Paraaortic lymph node (tissue), 1 donor: Measurements from ENCODE around the genes CHCHD5, CKAP2L and DPP10.

GRCh38 chr2:111414030-111414235, 293.2 kb downstream of the BCL2L11 start:
- PRO-cap = no peak

DNA sequence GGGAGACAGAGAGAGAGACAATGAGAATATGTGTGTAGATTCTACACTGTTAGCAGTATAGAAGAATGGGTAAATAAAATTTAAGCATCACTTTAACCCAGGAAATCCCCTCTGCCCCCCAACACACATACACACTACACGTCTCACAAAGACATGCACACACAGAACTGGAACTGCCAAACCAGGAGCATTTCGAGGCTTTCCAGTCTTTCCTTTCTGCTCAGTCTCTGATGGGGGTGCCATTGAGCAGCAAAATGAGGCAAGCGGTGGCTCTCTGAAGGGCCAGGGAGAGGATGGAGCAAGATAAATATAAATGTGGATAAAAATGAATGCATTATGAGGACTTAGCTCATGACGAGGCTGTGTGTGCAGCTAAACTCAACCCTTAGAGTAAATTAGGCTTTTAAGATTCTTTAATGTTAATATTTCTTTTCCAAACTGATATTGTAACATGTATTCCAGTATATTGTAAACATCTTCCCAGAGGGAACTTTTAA, 2.6 kb downstream of the MERTK start:
- PRO-cap = no peak

- PRO-cap = no peak
These were observed 48.9 kb downstream of the ZC3H6 start for GRCh38 chr2:112324008-112324899.

DNA sequence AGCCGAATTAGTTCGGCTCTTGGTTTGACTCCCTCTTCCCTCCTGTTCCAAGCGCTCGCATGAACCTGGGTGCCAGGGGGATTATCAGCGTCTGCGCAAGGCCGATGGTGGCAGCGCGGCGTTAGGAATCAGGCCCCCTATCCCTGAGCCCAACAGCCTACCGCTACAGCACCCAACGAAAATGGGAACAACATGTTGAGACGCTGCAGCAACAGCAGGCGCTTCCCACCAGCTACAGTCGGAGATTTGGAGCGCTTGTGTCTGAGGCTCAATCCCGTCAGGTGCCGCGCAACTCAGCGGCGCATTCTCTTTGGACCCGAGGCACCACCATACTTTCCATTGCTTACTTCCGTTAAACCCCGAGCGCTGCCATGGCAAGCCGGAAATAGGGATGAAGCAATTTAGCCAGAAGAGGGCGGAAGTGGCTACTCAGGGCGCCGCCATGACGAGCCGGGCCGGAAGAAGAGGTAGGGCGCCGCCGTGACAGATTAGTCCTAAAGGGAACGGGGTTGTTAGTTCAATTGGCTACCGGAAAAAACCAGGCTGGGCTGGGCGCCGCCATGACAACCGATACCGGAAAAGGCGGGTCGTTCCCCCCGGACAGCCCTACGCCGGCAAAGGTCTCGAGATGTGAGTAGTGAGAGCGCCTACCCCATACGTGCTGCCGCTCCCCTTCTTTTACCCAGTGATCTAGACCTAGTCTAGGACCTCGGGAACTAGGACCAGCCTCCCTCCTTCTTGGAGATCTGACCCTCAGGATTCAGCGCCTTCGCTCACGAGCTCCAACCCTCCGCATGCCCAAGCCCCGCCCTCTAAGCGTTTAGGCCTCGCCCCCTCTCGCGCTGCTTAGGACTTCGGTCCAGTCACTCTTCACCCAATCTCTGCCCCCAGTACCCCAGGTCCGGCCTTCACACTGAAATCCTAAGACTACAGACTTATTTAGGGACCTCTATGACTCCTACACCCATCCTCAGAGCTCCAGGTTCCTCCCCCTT, at the start of gene CHCHD5:
Gene CHCHD5, plus strand, starts transcription at position 590 of the 995 bp plus-strand sequence.
- PRO-cap = bidirectional peak, plus-strand start at position 617 of the sequence, minus-strand start at position 490 of the sequence; bidirectional peak, plus-strand start at position 704 of the sequence, minus-strand start at position 687 of the sequence; unidirectional peak, minus-strand start at position 762 of the sequence

DNA sequence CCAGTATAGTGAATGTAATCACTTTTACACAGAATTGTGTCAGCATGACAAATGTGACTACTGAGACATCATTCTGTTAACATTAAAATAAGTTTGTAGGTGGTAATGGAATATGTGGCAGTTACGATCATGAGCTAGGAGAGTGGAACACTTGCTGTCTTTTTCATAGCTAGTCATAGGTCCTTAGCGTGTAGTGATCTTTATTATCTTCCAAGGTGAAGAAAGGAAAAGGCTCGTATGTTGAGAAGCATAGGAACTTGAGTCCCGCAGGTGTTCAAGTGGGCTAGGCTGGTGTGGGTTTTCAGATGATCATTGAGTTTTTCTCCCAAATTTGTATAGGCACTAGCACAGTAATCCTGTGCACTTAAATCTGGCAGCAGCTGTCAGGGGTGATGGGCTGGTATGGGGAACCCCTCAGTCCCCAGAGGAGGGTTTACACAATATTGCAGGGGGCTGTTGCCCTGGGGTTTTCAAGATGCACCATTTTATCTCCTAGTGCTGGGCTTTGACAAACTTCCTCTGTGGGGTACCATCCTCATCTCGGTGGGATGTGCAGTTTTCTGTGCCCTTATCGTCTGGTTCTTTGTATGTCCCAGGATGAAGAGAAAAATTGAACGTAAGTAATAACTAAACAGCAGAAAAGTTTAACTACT, 11.0 kb downstream of the SLC20A1 start:
- PRO-cap = no peak

DNA sequence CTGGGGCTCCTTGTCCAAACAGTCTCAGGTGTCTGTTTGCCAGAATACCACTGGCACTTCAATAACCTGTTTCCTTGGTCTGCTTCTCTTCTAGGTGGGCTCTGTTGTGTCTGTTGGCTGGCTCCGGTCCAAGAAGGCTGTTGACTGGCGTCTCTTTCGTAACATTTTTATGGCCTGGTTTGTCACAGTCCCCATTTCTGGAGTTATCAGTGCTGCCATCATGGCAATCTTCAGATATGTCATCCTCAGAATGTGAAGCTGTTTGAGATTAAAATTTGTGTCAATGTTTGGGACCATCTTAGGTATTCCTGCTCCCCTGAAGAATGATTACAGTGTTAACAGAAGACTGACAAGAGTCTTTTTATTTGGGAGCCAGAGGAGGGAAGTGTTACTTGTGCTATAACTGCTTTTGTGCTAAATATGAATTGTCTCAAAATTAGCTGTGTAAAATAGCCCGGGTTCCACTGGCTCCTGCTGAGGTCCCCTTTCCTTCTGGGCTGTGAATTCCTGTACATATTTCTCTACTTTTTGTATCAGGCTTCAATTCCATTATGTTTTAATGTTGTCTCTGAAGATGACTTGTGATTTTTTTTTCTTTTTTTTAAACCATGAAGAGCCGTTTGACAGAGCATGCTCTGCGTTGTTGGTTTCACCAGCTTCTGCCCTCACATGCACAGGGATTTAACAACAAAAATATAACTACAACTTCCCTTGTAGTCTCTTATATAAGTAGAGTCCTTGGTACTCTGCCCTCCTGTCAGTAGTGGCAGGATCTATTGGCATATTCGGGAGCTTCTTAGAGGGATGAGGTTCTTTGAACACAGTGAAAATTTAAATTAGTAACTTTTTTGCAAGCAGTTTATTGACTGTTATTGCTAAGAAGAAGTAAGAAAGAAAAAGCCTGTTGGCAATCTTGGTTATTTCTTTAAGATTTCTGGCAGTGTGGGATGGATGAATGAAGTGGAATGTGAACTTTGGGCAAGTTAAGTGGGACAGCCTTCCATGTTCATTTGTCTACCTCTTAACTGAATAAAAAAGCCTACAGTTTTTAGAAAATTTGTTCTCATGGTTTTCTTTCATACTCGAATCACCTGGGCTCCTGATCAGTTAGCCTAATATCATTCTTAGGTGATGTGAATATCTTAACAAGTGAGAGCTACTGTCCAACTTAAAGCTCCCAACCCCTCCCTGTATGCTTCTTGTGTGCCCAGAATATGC, 17.4 kb downstream of the SLC20A1 start:
- PRO-cap = no peak

DNA sequence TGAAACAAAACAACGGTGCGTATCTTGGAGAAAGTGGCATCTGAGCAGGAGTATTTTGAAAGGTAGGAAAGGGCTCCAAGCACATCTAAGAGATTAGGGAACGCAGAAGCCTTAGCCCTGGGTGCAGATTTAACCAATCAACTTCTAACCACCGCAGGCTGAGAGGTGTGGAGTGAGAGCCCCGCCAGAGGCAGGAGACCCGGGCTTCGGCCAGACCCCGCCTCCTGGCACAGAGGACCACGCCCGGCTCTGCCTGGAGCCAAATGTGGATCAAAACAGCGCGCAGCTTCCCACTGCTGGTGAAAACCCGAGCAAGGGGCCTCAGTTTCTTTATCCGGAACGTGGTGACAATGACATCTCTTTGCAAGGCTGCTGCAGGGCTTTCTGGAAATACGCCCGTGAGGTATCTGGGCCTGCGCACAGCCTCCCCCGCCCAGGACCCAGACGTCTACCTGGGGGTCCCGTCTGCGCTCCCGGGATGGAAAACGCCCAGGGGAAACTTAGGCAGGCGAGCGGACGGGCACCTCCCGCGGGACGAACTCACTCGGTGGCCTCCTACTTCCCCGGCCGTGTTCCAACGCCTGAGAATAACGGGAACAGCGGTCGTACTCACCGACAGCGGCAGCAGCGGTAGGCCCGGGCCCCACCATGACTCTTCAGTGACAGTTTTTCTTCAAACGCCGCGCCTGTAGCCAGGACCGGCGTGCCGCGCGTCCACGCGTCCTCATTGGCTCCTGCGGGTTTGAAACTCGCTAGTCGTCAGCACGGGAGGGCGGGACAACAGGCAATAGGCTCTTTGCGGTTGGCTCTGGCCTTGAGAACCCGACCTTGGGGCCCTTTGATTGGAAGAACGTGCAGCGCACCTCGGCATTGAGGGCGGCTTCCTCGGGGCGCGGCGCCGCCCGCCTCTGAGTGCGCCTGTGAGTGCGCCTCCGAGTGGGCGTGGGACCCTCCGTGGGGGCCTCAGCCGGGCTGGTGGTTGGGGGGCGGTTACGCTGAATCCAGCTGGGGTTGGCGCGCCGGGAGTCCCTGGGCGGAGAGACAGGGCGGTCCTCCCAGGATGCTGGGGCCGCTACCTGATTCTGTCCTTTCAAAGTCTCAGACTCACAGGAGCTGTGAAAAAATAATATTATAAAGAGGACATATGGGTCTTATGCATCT, at the start of gene CKAP2L:
Gene CKAP2L, minus strand, starts transcription at position 661 of the 1,161 bp plus-strand sequence.
- PRO-cap = bidirectional peak, plus-strand start at position 870 of the sequence, minus-strand start at position 658 of the sequence

- PRO-cap = no peak
These were observed 9.8 kb upstream of the IL1A start for GRCh38 chr2:112794015-112794516.

- PRO-cap = no peak
These were observed 24.7 kb downstream of the IL1B start for GRCh38 chr2:112811745-112812468.

- PRO-cap = unidirectional peak, minus-strand start at chr2:112921025
These were observed 9.8 kb downstream of the IL37 start for GRCh38 chr2:112920759-112921230.

GRCh38 chr2:113010237-113010600, 5.0 kb downstream of the IL36A start:
- PRO-cap = no peak

DNA sequence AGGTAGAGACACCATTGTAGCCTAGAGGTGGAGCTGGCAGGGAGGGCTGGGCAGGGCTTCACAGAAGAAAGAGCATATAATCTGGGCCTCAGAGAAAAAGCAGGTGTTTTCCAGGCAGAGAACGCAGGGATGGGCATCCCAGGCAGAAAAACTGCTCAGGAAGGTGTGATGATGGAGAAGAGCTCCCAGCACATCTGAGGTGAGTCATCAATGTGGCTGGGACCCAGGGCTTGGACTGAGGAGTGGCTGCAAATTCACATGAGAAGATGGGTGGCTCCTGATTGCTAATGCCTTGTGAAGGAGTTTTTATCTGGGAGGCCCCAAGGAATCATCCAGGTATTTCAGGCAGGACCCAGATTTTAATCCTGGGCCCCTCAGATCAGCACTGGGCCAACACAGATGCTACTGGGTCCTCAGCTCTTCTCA, 10.1 kb downstream of the IL1F10 start:
- PRO-cap = no peak

DNA sequence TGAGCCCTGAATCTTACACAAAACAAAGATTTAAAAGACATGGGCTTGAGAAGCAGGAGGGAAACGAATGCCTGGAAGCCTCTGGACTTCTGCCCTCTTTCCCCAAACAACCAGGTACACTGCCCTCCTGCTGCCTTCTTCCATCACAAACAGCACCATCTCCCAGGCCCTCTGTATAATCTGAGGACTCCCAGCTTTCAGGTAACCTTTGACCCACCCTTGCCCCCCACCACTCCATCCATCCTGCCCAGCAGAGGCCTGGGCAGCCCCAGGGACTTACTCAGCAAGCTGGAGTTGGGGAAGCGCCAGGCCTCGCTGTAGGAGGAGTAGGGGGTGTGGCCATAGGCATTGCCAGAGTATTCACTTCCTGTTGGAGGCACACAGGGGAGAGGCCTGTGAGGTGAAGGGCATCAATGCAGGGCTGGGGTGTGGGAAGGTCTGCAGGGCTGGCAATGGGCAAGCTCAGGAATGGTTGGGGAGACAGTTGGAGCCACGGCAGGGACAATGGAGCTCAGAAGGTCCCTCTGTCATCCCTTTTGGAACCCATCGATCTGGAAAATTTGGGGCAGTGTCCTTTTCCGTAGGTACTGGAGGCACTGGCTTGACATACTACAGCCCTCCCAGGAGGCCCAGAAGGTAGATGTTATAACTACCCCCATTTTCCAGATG, 46.2 kb downstream of the PSD4 start:
- PRO-cap = no peak

- PRO-cap = no peak
These were observed 64.0 kb upstream of the PAX8 start for GRCh38 chr2:113342718-113343137.

DNA sequence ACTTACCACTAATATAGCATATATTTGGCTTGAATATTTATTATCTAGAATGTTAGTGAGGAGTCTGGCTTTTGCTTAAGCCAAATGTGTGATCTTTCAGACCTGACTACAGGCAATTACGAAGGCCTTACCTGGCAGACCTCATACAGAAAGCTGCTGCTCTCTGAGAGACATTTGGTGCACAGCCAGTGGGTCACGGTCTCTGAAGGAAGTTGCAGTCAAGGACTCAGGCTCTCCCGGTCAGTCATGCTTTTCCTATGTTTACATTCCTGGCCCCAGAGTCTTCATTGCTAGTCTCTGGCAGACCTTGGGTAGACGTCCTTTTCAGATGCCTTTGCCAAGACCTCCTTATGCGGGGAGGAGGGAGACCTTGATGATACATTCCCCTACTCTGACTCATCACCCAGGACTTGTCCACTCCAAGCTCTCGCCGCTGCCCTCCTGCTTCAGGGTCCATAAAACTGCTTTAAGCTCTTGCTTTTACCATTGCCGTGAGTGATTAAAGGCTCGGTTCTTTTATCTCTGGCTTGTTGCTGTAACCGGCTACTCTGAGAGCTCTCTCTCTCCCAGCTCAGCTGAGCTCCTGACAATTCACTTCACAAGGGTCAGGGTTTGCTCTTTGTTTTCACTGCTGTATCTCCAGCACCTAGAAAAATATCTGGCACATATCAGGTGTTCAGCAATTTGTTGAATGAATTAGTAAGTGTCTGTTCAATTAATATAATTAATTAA, 62.0 kb upstream of the SLC35F5 start:
- PRO-cap = no peak

DNA sequence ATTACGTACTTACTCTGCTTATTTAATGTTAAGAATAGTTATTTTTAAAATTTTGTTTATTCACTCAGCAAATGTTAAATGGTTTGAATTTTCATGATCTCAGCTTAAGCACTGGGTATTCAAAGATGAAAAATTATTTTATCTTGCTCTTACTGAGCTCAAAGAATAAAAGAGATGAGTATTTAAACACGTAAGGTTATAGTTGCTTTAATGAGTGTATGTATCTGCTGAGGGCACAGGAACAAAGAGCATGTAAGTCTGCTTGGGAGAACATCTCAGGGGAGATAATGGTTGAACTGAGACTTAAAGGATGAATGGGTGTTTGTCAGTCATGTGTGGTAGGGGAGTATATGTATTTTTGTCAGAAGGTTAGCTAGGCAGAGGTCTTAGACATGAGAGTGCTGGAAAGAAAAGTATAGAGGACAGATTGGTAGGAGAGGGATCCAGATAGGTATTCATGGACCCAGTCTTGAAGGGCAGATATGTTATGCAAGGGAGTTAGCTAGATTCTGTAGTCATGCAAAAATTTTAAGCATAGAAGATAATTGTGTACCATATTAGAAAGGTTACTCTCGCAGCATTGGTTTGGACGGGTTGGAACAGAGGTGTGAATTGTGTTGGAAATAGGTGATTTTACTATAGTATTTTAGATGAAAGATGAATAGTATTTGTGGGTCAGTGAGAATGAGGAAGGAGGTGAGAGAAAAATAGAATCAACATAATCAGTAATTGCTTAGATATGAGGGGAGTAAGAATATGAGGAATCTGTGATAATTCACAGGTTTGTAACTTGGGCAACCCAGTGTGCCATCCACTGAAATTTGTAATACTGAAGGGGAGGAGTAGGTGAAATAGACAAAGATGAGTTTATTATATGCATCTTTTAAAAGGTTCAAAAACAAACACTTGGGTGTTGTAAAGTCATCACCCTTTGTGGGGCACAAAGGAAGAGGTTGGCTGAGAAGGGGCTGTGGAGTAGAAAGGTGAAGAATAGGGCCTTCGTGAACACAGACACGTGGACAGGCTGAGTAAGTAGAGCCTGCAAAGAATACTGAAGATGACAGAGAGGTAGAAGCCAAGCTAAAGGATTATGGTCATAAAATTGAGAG, 53.4 kb downstream of the ACTR3 start:
- PRO-cap = no peak

- PRO-cap = no peak
These were observed 73.5 kb downstream of the ACTR3 start for GRCh38 chr2:113963217-113963909.

DNA sequence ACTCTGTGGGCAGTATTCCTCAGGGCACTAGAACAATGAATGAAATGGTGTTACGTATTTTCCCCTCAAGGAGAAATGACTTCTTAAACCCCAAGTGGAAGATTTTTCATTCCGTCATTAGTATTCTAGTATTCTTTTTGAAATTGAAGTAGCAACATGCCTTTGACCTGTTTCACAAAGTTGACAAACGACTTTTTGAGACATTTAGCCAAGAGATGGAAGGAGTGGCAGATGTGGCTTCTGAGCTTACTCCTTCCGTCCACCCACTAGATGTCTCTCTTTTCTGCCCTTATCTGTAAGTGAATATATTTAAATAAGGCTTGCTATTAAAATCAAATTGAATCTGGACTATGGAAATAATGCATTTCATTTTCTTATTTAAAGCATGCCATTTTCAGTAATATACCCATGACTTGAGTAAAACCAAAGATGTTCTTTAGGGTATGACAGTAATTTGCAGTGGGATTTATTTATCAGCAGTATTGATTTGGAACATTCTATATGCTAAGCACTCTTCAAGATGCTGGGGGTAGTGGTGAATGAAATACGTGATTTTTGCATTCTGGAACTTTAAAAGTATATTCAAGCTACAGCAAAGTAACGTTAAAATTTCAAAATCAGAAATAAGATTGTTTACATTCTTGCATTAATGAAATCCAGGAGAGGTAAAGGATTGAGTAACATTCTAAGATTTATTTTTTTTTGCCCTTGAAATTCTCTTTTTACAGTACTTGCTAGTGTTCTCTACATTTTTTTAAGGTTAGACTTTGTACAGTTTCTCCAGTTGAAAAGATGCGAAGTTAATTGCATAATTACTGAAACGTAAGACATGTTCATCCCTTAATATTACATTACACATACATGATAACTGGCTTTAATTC, 74.3 kb downstream of the ACTR3 start:
- PRO-cap = no peak

- PRO-cap = no peak
These were observed 89.6 kb downstream of the ACTR3 start for GRCh38 chr2:113979234-113980060.

GRCh38 chr2:114442587-114442816, at the start of gene DPP10:
DPP10 (plus strand) TSS chr2:114442641.
- PRO-cap = no peak